ENCODE results near the genes PCDHGA6, PCDHGC3 and DELE1.

DNA sequence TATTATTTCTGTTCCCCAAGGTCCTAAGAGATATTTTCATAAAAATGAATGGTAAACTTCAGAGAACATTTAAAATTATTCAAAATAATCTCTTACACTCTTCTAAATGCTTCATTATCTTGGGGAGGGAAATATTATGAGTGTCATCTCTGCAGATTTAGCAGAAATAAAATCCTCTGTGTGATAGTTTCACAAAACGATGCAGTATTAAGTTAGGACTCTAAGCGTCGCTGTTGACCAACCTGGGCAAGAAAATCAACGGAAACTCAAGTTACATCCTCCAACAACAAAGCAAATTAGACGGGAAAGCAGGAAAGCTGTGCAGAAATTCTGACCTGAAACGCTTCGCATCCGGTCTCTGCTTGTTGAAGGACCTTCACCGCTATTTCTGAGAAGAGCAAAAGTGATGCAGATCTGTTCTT is at the start of gene PCDHGA6:
TSS of gene PCDHGA6 (plus strand) at position 269 of the 422 bp plus-strand sequence.
- RRBS, result no CpG with 5 or more reads among the region's 9 CpGs

DNA sequence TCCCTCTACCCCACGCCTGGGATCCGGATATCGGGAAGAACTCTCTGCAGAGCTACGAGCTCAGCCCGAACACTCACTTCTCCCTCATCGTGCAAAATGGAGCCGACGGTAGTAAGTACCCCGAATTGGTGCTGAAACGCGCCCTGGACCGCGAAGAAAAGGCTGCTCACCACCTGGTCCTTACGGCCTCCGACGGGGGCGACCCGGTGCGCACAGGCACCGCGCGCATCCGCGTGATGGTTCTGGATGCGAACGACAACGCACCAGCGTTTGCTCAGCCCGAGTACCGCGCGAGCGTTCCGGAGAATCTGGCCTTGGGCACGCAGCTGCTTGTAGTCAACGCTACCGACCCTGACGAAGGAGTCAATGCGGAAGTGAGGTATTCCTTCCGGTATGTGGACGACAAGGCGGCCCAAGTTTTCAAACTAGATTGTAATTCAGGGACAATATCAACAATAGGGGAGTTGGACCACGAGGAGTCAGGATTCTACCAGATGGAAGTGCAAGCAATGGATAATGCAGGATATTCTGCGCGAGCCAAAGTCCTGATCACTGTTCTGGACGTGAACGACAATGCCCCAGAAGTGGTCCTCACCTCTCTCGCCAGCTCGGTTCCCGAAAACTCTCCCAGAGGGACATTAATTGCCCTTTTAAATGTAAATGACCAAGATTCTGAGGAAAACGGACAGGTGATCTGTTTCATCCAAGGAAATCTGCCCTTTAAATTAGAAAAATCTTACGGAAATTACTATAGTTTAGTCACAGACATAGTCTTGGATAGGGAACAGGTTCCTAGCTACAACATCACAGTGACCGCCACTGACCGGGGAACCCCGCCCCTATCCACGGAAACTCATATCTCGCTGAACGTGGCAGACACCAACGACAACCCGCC is 1.2 kb downstream of the PCDHGA12 start:
- RRBS, result 24% methylated on average over 25 of the region's 60 CpGs

DNA sequence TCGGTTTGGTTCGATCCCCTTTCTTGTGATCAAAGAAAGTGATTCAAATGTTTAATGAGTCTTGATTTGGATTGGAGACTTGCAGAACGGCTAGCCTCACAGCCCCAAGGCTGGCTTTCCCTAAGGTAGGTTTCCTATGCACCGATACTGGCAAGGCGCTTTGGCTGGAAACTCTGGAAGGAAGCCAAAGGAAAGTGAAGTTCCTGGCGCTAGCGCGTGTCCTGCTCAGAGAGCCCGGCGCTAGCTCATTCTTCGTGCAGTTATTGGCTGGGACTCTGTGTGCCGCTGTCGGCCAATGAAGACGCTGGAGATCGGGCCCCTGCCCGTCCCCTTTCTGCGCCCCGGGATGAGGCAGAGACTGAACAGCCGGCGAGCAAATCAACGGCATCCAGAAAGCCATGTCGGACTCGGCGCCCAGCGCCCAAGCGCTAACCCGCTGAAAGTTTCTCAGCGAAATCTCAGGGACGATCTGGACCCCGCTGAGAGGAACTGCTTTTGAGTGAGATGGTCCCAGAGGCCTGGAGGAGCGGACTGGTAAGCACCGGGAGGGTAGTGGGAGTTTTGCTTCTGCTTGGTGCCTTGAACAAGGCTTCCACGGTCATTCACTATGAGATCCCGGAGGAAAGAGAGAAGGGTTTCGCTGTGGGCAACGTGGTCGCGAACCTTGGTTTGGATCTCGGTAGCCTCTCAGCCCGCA is at the start of gene PCDHGC3:
TSS of gene PCDHGC3 (plus strand) at position 354 of the 697 bp plus-strand sequence.
- RRBS, result 3% methylated on average over 14 of the region's 40 CpGs

GRCh38 chr5:141514956-141515748 is 26.3 kb downstream of the PCDHGC5 start:
- RRBS, result no CpG with 5 or more reads among the region's 3 CpGs

- RRBS, result no CpG with 5 or more reads among the region's 14 CpGs
These were observed 36.0 kb downstream of the PCDHGC5 start for GRCh38 chr5:141524525-141525669.

GRCh38 chr5:141560028-141561530 is 58.2 kb downstream of the DIAPH1 start:
- RRBS, result no CpG with 5 or more reads among the region's 10 CpGs

DNA sequence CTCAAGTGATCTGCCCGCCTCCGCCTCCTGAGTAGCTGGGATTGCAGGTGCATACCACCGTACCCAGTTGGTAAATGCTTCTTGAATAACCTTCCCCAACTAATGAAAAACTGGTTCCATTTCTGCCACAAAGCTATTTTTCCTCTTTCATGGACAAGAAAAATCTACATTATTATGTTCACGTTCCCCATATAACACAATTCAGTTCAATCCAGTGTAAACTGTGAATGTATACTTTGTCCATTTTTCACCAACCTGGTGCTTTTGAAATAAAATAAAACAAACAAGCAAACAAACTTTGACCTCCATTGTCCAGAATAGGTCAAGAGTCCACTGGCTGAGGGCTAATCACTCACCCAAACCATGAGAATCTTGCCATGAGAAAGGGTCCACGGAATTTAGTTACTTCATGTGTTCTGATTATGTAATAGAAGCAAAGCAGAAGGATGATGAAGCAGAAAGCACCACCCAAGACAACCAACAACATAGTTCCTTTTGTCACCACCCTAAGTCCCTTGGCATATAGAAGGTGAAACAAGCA is 28.7 kb downstream of the DIAPH1 start:
- RRBS, result no CpG with 5 or more reads among the region's 5 CpGs

GRCh38 chr5:141652653-141653093 is 1.5 kb upstream of the FCHSD1 start:
- RRBS, result no CpG with 5 or more reads among the region's 5 CpGs

GRCh38 chr5:141693165-141693916 is 11.3 kb upstream of the ARAP3 start:
- RRBS, result no CpG with 5 or more reads among the region's 21 CpGs

- RRBS, result no CpG with 5 or more reads among the region's 5 CpGs
These were observed 83.0 kb downstream of the PCDH1 start for GRCh38 chr5:141795161-141795697.

GRCh38 chr5:141843093-141844312 is 34.7 kb downstream of the PCDH1 start:
- RRBS, result no CpG with 5 or more reads among the region's 11 CpGs

DNA sequence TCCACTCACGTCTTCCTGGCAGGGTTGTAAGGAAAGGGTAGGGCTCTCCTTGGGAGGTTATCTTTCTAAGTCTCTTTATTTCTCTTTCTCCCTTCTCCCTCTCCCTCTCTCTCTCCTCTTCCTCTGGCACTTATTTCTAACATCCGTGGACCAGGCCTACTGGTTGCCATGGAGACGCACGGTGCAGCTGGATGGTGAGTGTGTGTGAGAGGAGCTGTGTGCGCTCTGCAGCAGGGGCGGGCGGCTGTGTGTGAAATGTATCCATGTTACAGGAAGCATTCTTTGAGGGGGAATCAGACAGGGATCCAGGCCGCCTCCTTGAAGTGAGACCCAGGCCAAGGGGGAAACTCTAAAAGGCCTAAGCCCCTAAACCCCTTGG is 32.2 kb downstream of the PCDH1 start:
- RRBS, result no CpG with 5 or more reads among the region's 8 CpGs

DNA sequence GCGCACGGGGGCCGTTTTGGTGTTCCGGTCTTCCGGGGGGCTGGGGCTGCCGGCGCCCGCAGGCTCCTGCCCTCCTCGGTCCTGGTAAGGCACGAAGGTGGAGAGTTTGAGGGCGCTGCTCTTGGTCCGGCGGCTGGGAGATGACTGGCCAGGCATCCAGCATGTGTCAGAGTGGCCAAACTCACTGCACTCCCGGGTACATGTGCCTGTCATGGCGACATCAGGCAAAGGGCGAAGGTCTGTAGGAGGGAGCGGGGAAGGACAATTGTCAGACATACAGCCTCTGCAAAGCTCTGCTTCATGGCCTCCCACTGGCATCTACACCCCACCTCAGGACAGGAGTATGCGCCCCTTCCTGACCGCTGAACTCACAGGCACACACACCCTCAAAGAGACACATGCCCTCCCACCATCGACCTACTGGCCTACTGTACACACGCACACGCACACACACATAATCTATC is 24.0 kb downstream of the PCDH1 start:
- RRBS, result 89% methylated on average over 8 of the region's 22 CpGs

DNA sequence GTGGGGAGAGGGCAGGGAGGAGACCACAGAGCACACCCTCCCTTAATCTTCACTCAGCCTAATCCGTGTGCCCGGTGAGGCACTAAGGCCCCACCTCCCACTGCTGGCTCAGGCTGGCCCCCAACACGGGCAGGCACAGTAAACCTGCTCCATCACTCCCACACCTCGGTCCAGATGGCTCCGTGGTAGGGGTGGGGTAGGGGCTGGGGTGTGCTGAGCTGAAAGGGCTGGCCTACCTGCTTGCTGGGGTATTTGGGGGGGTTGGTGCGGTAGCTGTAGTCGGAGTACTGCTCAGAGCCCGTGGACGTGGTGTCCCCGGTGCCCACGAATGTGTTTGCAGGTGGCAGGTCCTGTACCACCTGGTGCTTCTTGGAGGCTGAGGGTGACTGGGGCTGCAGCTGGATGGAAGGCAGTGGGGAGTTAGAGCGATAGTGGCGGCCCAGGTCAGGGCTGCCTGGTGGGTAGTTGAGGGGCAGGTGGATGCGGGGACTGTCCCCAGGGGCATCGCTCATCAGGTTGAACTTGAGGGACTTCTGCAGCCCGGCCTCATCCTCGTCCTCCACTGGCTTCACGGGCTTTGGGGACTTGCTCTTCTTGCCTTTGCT is 15.1 kb downstream of the PCDH1 start:
- RRBS, result no CpG with 5 or more reads among the region's 18 CpGs

- RRBS, result no CpG with 5 or more reads among the region's 20 CpGs
These were observed 13.1 kb downstream of the PCDH1 start for GRCh38 chr5:141864817-141865793.

GRCh38 chr5:141867034-141868104 is 10.8 kb downstream of the PCDH1 start:
- RRBS, result no CpG with 5 or more reads among the region's 10 CpGs

DNA sequence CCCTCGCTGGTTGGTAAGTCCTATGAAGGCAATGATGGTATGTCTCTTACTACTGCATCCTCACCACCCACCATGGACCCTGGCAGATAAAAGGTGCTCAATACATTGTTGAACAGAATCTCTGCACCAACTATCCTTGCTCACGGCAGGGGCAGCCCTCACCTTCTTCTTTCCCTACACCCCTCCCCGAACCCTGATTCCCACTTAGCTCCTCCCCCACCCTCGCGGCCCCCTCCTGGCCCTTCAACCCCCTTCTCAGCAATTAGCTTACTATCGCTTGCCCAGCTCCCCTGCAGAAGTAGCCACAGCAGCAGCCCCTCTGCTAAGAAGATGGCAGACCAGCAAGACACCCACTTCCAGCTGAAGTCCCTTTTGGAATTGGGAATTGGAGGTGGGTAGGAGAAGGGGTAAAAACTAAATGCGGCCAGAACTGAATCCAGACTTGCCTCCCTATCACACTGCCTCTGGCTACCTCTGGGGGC is 2.9 kb downstream of the PCDH1 start:
- RRBS, result no CpG with 5 or more reads among the region's 7 CpGs

- RRBS, result 2% methylated on average over 13 of the region's 44 CpGs
These were observed 1.1 kb downstream of the PCDH1 start for GRCh38 chr5:141876786-141877735.

DNA sequence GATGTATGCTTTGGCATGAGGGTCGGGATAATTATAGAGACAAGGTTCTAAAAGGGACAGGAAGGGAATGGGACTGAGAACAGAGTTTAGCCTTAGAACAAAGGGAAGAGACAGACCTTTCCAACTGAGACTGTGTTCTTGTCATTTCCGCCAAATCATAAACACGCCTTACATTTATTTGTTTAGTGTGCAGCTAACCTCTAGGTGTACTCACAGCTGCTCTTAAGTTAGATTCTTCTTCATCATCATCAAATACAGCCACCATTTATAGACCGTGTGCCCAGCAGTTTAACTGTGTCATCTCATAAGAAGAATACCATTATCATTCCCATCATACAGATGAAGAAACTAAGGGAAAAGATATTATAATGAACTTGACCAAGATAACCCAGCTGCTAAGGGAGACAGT is 5.9 kb upstream of the DELE1 start:
- RRBS, result no CpG with 5 or more reads among the region's 4 CpGs

- RRBS, result 7% methylated on average over 6 of the region's 66 CpGs
These were observed at the start of gene DELE1 for GRCh38 chr5:141923194-141924516. Gene DELE1, plus strand, starts transcription at chr5:141923871.

All from choroid plexus epithelial cell (primary cell).